Tongue (tissue), 2 donors: ENCODE measurements around a stretch of chr6.

DNA sequence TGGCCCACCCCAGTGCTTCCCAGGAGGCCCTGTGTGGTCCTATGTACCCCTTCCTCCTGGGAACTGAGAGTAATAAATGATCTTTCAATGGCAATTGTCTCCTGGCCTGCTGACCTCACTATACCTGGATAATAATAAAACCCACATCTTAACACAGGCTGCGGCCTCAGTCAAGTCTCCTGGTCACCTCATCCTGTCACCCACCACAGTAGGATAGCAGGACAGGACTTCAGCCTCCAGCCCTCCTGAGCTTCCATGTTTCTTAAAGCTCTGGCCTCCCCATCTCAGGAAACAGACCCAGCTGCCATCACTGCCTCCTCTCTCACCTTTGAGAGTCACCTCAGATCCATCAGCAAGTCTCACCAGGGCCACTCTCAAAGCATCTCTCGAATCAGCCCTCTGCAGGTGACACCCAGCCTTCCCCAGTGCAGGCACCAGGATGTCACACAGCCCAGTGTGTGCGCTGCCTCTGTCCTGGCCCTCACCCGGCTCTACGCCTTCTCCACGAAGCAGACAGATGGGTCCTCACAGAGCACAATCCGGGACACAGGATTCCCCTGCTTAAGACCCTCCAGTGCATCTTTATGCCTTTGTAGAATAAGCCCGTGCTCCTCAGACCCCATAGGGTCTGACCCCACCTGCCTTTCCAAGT, 59.9 kb downstream of the PSMG4 start:
- RAMPAGE, long total RNA, result no peak

DNA sequence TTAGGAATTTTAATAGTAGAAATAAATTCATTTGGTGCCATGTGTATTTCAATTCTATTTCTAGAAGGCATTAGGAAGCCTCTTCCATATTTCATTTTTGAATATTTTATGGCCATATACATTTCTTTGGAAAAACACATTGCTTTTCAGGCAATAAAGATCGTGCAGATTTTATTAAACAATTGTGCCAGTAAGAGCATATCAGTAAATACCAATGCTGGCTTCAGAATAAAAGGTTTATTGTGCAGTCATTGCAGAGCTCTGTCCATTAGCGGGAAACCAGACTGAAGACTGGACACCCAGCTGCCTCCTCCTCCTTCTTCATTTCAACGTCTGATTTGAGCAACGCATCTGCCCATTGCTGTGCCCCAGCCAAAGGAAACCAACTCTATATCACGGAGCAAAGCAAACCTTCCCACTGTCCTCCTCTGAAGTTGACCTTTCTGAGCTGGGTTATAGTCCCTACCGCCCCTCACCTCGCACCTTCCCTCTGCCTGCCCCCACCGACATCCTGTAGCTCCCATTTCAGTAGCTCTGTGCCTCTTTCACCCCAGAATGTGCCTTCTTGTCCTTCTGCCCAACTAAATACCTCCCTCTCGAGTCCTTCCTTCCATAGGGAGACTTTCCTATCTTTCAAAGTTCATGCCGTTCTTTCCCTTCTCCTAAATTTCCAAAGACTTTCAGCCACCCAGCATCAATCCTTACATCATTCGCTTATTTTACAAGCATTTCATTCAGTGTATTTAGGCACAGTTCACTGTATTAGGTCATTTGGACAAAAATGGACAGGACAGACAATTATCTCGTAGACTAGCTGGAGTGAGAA, 80.7 kb downstream of the SLC22A23 start:
- RAMPAGE, long total RNA, result no peak

DNA sequence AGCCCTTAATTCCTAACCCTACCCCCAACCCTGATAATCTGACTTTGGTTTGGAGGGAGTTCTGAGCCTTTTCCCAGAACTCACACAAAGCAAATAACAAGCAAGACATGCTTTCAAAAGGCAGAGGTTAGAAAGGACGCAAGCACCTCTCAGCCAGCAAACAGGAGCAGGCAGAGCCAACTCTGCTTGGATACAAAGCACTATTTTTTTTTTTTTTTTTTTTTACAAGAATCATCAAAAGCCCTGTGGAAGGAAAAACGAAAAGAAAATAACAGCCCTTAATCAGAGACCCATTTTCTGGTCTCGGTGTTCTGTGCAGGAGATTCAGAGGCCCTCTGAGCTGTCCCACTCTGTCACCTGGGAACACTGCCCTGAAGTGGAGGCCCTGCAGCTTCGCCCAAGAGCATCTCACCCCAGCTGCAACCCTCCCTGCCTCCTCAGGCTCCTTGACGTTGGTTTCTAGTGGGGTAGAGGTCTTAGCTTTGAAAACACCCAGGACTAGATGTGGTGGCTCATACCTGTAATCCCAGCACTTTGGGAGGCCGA, 58.5 kb downstream of the SLC22A23 start:
- RAMPAGE, long total RNA, result no peak

- RAMPAGE, long total RNA, result no peak
Measured at GRCh38 chr6:3408586-3409170, 48.2 kb downstream of the SLC22A23 start.

DNA sequence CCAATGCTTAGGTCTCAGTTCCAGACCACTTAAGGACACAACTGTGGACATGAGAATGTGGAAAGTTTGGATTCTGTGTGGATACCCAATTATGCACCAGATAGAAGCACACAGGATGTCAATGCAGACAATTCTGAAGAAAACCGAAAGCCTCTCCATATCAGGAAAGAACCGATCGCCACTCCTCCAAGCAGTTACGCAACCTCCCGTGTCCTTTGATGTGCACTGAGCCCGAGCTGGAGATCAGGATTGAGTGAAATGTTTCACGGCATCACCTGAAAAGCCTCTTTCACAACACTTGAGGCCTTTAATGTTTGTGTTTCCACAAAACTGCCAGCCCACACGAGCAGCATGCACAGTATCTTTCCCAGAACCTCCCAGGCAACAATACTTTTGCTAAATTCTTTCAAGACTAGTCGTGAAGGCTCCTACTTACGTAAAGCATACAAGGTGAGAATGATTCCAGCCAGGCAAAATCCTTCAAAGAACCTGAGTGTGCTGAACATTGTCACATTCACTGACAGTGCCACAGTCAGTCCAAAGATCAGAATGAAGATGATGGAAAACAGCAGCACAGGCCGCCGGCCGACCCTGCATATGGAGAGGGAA, 47.0 kb downstream of the SLC22A23 start:
- RAMPAGE, long total RNA, result no peak

- RAMPAGE, long total RNA, result no peak
Measured at GRCh38 chr6:3444325-3445391, 12.2 kb downstream of the SLC22A23 start.

GRCh38 chr6:3546185-3546499, 89.3 kb upstream of the SLC22A23 start:
- RAMPAGE, long total RNA, result no peak

DNA sequence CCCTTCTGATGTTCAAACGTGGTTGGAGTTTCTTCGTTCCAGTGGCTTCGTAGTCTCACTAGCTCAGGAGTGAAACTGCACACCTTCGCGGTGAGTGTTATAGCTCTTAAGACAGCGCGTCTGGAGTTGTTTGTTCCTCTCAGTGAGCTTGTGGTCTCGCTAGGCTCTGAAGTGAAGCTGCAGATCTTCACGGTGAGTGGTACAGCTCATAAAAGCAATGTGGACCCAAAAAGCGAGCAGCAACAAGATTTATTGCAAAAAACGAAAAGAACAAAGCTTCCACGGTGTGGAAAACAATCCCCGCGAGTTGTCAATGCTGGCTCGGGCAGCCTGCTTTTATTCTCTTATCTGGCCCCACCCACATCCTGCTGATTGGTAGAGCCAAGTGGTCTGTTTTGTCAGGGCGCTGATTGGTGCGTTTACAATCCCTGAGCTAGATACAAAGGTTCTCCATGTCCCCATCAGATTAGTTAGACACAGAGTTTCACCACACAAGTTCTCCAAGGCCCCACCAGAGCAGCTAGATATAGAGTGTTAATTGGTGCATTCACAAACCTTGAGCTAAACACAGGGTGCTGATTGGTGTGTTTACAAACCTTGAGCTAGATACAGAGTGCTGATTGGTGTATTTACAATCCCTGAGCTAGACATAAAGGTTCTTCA, 31.6 kb downstream of the PXDC1 start:
- RAMPAGE, long total RNA, result no peak

GRCh38 chr6:3722176-3722911, 29.2 kb downstream of the PXDC1 start:
- RAMPAGE, long total RNA, result no peak

DNA sequence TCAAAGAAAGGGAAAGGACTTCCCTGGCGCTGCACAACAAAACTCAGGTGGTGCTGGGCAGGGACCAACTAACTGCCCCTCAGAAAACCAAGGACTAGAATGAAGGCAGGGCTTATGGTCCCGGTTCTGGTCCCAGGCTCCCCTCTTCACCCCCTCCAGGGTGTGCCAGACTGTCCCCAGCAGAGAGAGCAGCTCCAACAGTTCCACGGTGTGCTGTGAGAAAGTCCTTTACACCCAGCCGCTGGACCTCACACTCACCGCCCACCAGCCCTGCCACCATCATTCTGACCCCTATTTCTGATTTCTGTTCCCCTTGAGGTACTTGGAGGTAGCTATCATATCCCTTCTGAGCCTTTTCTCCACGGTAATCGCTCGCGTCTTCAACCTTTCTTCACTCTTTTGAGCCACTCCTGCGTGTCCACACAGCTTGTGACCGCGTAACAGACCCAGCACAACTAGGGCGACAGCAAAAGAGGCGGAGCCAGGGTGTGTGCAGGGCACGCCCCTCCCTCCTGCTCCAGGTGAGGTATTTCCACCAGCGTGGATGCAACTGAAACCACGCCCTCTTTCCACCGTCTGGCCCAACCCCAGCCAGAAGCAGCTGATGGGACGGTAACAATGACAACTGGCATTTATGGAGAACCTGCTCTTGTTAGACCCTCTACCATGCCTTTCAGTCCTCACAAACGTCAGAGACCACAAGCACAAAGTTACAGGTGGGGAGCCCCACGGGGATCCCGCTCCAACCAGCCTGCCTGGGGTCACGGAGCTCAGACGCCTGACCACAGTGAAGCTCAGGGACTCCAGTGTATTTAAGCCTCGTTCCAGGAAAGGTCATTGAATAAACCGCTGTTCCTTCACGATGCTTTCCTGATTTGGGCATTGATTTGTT, 2.2 kb downstream of the PXDC1 start:
- RAMPAGE, long total RNA, result no peak

- RAMPAGE, long total RNA, result no peak
Measured at GRCh38 chr6:3756309-3756955, 4.9 kb upstream of the PXDC1 start.

DNA sequence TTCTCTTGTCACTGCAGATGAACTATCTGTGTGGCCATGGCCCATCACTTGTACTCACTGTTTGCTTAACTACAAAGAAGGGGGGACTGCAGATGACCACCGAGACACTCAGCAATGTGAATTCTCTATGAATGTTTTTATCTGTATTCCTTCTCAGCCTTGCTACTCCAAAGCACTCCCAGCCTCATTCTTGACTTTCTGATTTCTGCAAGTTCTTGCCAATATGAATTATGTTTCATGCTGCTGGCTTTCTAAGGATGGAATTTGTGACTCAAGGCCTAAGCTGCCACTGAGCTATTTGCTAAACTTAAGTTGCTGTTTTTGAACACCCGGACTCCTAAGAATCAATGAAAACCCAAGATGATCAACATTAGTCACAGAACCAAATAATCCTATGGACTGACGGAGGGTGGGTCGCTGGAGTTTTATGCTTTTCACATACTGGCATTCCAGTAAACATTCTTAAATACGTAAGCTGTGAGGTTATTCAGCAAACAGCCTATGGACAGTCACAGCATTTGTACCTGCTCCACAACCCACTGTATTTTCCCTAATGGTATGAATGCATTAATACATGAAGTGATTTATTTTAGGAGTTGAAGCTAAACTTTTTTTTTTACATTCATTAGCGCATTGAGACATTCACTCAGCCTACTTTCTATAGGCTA, 8.2 kb upstream of the PXDC1 start:
- RAMPAGE, long total RNA, result no peak

DNA sequence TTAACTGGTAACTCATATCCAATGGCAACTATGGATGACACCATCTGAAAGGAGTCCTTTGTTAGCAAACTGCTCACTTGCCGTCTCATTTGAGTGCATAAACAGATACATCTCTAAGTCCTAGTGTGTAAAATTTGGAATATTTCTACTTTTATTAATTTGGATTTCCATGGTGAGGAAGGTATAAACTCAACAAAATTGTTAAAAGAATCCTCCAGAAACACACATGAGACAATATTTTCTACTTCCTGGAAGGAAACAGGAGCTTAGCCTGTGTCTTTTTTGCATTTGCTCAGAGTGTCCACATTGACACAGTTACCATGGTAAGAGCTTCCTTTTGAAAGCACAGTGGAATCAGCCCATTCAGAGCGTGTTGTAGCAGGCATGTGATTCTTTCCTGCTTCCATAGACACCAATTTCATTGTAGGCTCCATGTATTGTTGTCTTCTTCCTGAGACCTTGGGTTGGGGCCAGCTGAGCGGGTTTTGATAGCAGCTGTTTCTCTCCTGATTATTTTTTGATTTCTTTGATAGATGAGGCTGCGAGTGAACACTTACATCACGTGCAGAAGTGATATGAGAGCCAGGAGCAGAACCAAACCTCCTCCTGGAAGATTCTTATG, 44.8 kb upstream of the PXDC1 start:
- RAMPAGE, long total RNA, result no peak

GRCh38 chr6:3886970-3887649, 37.9 kb downstream of the FAM50B start:
- RAMPAGE, long total RNA, result no peak

DNA sequence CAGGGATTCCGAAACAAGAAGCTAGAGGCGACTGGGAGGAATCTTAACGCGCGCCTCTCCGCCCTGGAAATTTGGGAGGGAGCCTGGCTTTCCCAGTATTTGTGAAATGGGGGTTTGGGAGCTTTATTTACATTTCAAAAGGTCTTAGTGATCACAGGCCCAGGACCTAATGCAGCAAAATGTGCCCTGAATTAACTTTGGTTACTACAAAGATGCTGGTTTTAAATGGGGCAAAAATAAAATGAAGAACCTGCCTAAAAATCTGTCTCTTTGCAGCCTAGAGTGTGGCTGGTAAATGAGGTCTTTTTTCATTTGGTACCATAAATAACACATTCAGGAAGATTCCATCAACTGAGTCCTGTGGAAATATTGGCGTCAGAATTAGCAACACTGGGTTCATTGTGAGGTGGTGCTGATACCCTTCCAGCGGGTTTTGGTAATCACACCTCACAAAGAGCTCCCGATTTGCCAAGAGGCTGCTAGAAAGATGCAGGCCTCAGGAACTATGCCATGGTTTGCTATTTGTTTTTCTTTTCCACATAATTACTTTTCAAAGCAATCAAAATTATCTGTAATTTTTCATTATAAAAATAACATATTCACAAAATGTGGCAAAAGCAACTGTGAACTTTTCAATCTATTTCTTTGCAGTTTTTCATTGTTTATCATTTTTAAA, 55.3 kb downstream of the FAM50B start:
- RAMPAGE, long total RNA, result no peak

- RAMPAGE, long total RNA, result no peak
Measured at GRCh38 chr6:4059040-4059828, 19.7 kb downstream of the FAM217A start.

- RAMPAGE, long total RNA, result no peak
Measured at GRCh38 chr6:4346979-4347535, 211.7 kb upstream of the ECI2 start.

DNA sequence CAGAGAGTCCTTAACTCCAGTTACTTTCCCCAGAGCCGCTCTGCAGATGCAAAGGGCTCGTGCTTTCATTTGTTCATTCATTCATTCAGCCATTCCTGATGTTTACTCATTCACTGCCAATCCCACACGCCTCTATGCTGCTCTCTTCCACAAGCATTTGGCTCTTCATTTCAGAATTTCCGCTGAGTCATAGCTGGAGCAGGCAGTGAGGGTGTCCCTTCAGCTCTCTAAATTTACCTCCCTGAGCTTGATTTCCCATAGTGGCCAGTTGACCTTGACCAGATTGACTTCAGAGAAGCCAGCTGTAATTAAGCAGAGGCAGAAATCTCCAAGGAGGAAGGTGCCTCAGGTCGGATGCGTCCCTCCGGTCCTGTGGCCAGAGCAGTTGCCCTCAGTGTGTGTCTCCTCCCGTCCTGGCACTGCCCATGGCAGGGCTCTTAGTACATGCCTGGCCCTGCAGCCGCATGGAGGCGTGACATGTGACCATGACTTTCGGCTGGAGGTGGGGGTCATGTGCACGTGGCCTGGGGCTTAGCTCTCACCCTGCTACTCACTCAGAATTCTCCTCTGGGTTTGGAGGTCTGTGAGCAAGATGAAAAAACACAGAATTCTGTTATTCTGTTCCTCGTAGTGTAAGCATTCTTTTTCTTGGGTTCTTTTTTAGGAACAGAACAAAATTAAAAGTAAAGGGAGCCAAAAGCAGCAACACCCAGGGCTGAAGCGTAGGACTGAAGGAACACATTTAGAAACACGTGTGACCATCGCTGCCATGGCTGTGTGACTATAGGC, 267.3 kb upstream of the ECI2 start:
- RAMPAGE, long total RNA, result no peak

- RAMPAGE, long total RNA, result no peak
Measured at GRCh38 chr6:5032724-5033151, 28.9 kb upstream of the RPP40 start.

DNA sequence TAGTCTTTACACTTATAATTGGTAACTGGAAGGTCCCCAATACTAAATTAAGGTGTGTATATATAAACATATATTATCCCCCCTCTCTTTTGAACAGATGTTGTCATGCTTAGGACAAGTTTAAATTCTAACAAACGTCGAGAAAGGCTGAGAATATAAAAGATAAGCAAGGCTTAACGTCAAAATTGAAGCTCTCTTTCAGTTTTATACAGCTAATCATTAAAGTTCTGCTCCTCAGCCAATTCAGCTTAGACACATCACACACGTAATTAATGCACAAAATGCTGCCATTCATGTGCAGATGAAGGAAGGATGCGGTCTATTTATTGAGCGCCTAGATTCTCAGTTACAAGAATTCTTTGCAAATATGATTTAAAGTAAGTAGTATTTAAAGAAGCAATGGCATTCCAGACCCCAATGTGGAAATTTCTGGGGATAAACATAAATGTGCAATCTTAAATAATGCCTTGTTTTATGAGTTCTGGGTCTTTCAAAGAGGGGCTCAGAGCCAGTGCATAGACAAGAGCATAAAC, 86.0 kb downstream of the LYRM4 start:
- RAMPAGE, long total RNA, result no peak